Neural cell (in vitro differentiated cells): Measurements from ENCODE around the genes UGDH and UBE2K.

- RAMPAGE, long total RNA = no peak
Measured at GRCh38 chr4:37733099-37733770, 47.1 kb upstream of the RELL1 start.

DNA sequence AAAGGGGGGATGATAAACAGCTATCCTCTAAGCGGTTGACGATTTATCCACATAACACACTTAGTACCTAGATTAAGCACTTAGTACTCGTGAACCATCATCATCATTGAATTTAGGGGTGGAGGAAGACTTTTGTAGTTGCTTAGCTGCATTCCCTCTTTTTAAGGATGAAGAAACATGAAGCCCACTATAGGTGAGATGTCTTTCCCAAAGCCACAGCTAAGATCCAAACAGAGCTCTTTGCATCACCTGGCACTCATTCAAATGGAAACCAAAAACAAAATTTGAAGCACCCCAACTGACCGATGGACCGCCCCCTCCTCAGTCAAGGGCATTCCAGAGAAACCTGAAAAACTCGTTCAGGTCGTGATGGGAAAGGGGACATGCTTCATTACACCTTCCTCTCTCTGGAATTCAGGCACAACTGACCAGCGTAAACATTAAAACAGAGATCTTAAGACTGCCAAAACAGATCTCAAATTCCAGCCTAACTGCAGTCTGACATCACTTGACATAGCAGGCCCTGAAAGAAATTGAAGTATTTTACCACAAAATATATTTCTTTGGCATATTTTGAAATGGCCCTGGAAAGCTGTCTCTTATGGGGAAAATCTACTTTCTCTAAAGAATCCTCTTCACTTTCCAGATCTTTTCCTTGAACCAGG is 28.4 kb downstream of the PTTG2 start:
- RAMPAGE, long total RNA = no peak

- RAMPAGE, long total RNA = no peak
Measured at GRCh38 chr4:38068922-38069640, 108.9 kb downstream of the PTTG2 start.

- RAMPAGE, long total RNA = no peak
Measured at GRCh38 chr4:38119782-38120708, 159.8 kb downstream of the PTTG2 start.

GRCh38 chr4:38424505-38425118 is 239.4 kb upstream of the KLF3 start:
- RAMPAGE, long total RNA = no peak

- RAMPAGE, long total RNA = no peak
Measured at GRCh38 chr4:38528889-38530278, 134.6 kb upstream of the KLF3 start.

- RAMPAGE, long total RNA = no peak
Measured at GRCh38 chr4:38753019-38753814, 29.6 kb downstream of the TLR10 start.

GRCh38 chr4:38816267-38817047 is 11.9 kb upstream of the TLR1 start:
- RAMPAGE, long total RNA = no peak

DNA sequence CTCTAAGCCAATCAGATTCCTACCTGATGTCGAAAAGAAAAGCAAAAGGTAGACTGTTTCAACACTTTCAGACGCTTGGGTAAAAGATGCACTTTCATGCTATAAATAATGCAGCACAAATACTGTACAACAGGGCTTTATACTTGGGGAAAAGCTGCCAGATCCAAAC is 742 bp upstream of the WDR19 start:
- RAMPAGE, long total RNA = no peak

DNA sequence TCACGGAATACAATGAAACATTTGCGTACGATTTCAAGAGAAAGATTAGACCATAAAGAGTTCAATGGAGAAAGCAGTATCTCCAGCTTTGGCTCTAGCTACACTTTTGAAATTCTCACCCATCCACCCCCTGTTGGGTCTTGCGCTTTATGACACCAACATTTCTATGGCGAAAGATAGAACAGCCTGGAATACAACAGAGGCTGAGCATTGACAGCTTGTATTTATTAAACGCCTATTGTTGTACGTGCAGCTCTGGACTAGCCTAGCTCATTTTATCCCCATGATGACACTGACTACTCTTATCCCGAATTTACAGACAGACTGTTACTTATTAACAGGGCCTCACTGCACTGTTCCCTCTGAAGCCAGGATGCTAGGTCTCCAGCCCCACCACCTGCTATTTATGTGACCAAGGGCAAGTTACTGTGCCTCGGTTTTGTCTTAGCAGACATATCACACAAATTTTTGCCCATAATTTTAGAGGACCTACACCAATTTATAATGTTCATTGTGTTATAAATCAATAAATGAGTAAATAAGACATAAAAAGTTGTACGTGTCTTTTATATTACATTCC is 1.0 kb upstream of the RFC1 start:
- RAMPAGE, long total RNA = no peak

DNA sequence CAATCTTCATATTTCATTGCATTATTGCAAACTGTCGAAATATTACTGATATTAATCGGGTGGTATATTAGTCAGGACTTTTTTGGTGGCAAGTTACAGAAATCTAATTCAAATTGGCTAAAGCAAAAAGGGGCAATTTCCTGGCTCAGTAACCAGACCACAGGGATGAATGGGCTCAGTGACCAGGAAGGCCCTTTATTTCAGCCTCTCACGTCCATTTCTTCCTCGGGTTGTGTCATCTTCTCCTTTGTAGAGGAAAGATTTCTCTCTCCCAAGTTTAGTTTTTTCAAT is 6.1 kb downstream of the KLB start:
- RAMPAGE, long total RNA = no peak

DNA sequence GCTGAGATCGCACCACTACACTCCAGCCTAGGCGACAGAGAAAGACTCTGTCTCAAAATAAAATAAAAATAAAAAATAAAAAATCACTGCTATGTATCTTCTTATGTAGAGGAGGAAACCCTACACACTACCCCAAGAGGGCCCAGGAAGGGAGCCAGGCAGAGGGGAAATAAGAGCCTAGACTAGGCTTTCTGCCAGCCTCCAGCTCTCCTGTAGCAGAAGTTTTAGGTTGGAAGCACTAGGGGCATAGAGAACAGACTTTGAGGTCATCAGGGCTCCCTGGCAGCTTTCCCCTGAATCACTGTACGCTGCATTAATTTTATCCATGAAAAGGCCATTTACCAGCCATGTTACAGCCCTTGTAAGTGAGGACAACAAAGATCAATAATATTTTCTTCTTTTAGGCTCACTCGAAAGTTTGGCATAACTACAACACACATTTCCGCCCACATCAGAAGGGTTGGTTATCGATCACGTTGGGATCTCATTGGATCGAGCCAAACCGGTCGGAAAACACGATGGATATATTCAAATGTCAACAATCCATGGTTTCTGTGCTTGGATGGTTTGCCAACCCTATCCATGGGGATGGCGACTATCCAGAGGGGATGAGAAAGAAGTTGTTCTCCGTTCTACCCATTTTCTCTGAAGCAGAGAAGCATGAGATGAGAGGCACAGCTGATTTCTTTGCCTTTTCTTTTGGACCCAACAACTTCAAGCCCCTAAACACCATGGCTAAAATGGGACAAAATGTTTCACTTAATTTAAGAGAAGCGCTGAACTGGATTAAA is 24.7 kb downstream of the RPL9 start:
- RAMPAGE, long total RNA = no peak

DNA sequence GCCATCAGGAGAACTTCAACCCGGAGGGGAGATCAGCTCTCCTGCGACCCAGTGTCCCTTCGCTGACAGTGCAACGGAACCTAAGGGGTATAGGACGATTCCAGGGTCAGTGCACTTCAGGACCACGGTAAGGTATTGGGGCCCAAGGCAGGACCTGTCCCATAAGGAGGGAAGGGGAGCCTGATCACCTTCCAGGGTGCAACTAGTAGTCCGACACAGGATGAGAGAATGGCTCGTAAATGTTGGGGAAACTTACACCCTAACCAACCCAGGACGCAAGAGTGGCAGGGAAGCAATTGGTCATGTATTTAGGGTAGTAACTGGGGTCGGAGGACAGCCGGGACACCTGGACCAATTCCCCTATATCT is 26.4 kb downstream of the LIAS start:
- RAMPAGE, long total RNA = no peak

DNA sequence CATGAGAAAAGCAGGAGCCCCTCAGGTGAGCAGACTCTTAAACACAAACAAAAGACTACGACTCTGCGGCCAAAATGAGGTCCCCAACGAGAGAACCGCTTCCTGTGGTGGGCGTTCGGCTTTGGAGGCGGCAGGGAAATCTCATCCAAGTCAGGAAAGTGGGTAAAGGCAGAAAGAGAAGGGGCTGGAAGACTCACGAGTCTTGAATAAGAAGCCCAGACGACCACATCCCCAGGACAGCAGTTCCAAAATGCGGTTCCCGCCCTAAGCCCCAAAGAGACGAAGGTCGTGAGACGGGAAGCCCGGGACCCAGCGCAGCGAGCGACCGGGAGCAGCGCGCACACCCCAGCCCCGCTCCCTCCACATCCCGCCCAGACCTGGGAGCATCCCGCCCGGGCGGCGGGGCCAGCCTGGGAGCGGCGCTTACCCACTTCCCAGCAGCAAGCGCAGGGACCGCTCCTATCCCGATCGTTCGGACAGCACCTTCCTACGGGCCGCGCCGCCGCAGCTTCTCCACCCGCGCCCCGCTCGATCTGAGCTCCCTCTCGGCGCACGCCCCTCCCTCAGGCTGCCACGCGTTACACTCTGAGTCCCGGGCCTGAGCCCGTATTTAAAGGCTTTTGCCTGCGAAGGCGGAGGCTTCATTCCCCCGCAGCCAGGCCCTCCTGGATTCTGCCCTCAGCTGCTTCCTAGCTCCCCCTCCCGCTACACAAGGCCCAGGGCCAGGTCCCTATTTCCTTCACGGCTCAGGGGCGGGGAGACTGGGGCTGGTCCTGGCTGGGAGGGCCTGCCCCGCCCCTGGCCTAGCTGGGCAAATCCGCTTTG is at the start of gene UGDH:
Gene UGDH (minus strand): TSS at position 584 of the 825 bp plus-strand sequence.
- RAMPAGE, long total RNA = start-site peak on the minus strand centred at position 547 of the sequence, 82 bp wide, 216 and 246 reads in 2 replicates; start-site peak on the minus strand centred at position 712 of the sequence, 85 bp wide, 758 and 859 reads in 2 replicates

GRCh38 chr4:39648289-39648815 is 9.7 kb upstream of the SMIM14 start:
- RAMPAGE, long total RNA = no peak

DNA sequence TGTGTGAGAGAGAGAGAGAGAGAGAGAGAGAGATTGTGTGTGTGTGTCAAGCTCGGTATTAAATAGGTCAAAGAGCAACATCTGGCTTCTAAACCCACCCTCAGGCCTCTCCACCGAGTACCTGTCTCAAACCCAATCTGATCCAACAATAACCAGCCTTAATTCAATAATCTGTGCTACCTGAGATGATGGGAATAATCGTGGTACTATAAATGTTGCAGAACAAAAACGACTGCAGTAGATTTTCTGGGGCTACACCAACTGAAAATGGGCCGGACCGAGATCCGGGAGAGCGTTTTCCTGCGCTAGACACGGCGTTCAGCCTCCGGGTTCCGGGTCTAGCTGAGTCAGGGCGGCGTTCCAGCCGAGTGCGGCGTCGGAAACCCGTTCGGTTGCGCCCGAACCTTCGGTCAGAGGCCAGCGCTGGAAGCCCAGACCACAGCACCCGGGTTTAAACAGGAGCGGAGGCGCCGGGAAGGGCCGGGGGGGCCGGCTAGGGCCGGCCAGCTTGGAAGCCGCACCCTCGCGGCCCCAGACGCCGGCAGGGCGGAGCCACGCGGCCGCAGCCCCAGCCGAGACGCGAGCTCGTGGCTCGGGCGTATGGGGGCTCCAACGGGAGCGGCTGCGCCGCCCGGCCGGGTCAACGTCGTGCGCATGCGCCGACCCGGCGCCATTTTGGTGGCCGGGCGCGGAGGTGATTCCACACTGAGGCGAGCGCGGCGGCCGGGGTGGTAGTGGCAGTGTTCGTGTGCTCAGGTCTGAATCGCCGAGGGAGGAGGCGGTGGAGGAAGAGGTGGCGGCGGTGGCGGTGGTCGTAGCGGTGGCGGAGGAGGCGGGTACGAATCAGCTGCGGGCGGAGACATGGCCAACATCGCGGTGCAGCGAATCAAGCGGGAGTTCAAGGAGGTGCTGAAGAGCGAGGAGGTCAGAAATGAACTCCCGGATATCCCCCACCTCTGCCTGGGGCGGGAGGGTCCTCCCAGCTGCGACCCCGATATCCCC is at the start of gene UBE2K:
Gene UBE2K (plus strand): TSS at position 670 of the 1,002 bp plus-strand sequence.
- RAMPAGE, long total RNA = start-site peak on the minus strand centred at position 509 of the sequence, 80 bp wide, 14 and 40 reads in 2 replicates; start-site peak on the plus strand centred at position 780 of the sequence, 228 bp wide, 10,645 and 2,083 reads in 2 replicates

DNA sequence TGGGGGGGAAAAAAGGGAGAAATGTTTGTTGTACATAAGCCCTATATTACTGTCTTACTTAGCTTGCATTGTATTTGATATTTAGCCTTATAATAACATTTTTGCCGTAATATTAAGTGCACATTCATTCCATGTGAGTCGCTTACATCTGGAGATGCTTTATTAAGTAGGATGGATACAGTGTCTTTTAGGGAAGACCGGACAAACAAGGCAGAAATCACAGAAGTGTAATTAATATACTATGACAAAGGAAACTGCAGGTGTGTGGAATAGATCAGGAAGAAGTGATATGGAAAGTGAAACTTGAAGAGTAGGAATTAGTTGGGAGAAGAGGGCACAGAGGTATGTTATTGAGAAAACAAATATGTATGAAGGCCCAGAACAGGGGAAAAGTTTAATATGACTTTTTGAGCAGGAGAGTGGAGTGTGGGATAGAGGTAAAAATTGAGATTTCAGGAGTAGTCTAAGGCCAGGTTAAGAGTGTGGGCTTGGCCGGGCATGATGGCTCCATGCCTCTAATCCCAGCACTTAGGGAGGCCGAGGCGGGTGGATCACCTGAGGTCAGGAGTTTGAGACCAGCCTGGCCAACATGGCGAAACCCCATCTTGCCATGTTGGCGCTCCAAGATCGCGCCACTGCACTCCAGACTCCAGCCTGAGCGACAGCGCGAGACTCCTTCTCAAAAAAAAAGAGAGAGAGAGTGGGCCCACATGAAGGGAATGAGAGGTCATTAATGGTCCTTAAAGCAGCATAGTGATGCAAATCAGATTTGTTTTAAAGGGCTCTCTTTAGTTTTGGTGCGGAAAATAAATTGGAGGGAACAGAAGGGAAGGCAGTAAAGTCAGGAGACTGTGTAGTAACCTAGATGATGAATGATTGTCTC is 55.7 kb downstream of the UBE2K start:
- RAMPAGE, long total RNA = no peak

DNA sequence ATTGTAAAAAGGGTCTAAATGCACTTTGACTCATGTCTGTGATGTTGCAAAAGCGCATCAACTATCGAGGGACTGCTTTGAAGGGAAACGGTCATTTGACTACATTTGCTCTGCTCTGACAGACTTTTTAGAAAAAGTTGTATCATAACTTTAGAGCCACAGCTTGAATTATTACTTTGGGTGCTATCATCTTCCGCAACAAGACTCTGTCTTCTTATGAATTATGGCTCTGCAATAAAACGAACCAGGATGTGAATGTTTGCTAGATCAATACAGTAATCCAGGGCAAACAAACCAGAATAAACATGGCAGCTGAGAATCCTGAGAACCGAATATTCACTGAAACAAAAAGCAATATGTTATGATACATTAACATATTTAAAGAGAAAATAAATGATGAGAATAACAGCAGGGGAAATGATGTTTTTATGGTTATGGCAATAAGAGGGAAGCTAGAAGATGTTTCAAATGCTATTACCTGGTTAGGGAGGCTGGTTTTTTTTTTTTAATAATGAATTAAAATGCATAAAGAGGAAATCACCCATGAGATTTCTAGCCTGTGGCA is 5.3 kb upstream of the RHOH start:
- RAMPAGE, long total RNA = no peak

- RAMPAGE, long total RNA = no peak
Measured at GRCh38 chr4:40193560-40193836, 3.3 kb upstream of the RHOH start.

GRCh38 chr4:40204789-40206037 is 8.4 kb downstream of the RHOH start:
- RAMPAGE, long total RNA = no peak